Endometrial microvascular endothelial cells (primary cell): Measurements from ENCODE around the genes IL5RA, LRRN1 and SETMAR.

DNA sequence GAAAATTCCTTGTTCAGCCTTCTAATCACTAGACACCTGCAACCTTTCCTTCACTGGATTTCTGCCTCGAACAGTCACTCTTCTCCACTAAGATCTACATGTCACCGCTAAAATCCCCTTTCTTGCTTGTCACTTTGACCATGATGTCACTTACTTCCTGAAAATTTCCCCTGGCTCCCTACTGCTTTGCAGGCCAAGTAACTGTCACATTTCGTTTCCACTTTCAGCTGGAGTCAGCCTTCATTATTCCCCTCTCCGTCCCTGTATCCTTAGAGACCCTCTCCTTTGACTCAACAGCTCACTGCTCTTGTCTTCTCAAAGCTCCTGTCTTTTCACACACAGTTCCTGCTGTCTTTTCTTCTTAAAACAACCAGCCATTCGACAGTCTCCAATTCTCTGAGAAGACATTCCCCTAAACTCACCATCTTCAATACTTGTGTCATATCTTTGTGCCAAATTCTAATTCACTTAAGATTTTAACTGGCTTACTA, 15.9 kb downstream of the CHL1 start:
- RAMPAGE, long total RNA, result no peak

GRCh38 chr3:264562-265073, 68.1 kb downstream of the CHL1 start:
- RAMPAGE, long total RNA, result no peak

DNA sequence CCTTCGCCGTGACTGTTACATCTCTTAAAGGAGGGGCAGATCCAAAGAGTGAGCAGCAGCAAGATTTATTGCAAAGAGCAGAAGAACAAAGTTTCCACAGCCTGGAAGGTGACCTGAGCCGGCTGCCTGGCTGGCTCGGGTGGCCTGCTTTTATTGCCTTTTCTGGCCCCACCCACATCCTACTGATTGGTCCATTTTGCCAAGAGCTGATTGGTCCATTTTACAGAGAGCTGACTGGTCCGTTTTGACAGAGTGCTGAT, 338.9 kb downstream of the CHL1 start:
- RAMPAGE, long total RNA, result no peak

DNA sequence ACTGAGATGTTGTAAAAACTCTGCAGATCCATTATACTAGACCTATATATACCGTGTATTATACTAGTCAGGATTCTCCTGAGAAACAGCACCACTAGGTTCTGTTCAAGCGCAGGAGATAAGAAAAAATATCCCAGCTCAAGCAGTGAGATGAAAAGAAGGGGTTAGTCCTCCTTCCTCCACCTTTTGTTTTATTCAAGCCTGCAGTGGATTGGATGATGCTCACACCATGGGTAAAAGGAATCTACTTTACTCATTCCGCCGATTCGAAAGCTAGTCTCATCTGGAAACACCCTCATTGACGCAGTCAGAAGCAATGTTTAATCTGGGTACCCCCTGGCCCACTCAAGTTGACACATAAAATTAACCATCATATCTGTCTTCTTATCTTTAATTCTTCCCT, 340.3 kb downstream of the CHL1 start:
- RAMPAGE, long total RNA, result no peak

GRCh38 chr3:2847643-2848070, 262.5 kb downstream of the IL5RA start:
- RAMPAGE, long total RNA, result no peak

- RAMPAGE, long total RNA, result no peak
These were observed 239.5 kb downstream of the IL5RA start for GRCh38 chr3:2870542-2871107.

GRCh38 chr3:3109678-3110782, at the start of gene IL5RA:
IL5RA (minus strand) TSS chr3:3110374.
- RAMPAGE, long total RNA, result no peak

GRCh38 chr3:3162867-3163636, 16.4 kb downstream of the CRBN start:
- RAMPAGE, long total RNA, result no peak

DNA sequence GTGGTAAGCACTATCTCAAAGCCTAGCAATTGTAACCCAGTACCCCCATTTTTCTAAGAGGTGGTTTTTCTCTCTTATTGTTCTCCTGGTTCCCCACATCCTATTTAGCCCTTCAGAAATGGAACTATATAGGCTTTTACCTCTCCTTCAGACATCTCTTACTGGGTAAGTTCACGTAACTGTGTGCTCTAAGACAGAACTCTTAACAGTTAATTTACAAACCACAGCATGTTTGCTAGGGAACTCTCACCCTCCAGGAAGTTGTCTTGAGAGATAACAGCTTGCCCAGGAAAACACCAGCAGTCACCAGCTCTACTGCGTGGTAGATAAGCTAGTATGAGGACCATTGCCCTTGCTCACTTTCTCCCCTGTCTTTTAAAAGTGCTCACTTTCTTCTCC, 12.4 kb upstream of the CRBN start:
- RAMPAGE, long total RNA, result no peak

GRCh38 chr3:3799031-3799546, at the start of gene LRRN1:
LRRN1 (plus strand) TSS chr3:3799431.
- RAMPAGE, long total RNA, result no peak

- RAMPAGE, long total RNA, result start-site peak on the plus strand at chr3:4303323-4303407, 20 and 14 reads in 2 replicates
These were observed at the start of gene SETMAR for GRCh38 chr3:4302937-4304172. SETMAR (plus strand) TSS chr3:4303369.

- RAMPAGE, long total RNA, result no peak
These were observed 7.7 kb upstream of the SUMF1 start for GRCh38 chr3:4474576-4475394.

GRCh38 chr3:4494303-4495374, 1.5 kb downstream of the ITPR1 start:
- RAMPAGE, long total RNA, result no peak

DNA sequence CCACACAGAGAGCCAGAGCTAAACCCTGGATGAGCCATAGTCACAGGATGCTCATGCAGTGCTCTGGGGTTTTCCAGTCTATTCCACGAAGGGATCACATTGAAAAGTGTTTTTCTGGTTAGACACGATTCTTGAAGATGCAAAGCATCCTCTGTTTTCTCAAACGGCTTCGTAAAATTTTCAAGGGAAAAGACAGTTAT, 230.0 kb downstream of the ITPR1 start:
- RAMPAGE, long total RNA, result no peak

DNA sequence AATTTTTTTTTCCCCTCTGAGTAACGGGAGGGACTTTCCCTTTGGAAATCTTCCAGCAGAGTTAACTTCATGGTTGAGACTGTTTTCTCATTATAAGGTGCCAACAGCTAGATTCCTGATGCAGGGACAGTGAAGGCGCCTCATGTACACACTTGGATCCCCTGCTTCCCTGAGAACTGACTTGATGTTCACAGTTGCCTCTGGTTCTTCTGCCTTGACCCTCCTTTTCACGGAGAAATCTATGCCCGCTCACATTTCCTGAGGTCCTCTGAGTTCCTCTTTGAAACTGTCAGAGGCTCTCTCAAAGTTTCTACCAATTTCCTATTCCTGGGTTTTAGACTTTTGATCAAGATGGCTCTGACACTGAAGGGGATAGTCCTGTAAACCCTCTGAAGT, 227.5 kb upstream of the BHLHE40 start:
- RAMPAGE, long total RNA, result no peak

DNA sequence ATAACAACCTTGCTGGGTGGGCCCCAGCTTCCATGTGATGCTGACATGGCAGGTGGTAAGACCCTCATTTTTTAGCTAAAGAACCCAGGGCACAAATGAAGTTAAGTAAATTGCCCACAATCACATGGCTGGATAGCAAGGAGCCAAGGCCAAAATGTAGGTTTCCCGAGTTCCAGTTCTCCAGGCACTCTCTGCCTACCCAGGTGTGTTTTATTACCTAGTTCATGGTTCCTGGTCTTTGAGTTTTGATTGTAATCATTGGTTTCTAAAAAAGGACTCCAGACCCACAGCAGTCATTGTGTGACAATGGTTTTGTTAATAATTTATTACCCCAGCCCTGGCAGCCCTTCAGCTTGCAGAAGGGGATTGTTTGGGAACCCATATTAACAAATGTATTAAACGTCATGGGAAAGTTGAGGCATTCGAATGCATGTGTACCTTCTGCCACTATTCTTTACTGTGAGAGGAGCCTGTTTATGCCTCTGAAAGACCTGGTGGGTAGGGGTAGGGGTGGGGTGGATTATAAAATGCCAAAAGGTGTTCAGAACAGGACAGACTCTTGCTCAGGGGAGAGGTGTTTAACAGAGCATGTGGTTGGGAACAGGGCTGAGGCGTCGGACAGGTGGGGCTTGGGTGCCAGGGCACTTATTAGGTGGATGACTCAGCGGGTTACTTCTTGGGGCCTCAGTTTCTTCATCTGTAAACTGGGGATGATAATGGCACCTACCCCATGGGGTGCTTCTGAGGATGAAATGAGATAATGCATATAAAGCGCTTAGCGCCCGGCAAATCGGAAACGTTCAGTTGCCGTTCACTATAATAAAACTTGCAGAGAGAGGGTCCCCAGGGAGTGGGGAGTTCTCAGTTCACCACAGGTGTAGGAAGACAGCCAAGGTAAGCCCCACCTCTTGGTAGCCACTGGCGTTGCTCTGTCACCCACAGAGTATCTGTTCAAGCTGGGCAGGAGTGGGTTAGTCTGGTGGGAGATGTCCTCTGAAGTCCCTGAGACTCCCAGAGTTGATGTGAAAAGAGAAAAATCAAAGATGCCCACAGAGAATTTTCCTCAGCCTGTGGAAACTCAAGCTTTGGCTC, 221.9 kb upstream of the BHLHE40 start:
- RAMPAGE, long total RNA, result no peak

DNA sequence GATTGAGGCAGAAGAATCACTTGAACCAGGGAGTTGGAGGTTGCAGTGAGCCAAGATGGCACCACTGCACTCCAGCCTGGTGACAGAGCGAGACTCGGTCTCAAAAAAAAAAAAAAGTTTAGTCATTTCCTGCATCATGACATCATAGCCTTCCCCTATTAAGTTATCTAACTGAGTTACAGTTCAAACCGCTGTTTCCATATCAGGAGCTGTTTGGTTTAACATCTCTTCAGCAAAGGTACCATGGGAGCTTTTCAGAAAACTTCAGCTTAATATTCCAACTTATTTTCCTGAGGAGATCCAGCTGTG, 77.5 kb upstream of the BHLHE40 start:
- RAMPAGE, long total RNA, result no peak

DNA sequence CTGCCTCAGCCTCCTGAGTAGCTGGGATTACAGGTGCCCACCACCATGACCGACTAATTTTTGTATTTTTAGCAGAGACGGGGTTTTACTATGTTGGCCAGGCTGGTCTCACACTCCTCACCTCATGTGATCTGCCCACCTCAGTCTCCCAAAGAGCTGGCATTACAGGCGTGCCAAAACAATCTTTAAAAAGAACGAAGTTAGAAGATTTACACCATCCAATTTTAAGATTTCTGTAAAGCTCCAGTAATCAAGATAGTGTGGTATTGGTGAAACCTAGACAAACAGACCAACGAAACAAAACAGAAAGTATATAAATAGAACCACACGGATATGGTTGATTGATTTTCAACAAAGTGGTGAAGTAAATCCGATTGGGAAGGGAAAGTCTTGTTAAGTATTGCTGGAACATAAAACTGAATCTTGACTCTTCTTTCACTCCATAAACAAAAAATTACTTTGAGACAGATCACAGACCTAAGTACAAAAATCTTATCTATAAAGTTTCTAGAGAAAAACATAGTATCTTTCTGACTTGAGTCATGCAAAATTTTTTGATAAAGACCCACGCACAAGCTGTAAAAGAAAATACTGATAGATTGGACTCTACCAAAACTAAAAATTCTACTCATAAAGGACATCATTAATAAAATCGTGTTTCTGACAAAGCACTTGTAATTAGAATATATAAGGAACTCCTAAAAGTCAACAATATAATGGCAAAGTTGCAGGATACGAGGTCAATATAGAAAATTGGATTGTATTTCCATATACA, 6.0 kb upstream of the BHLHE40 start:
- RAMPAGE, long total RNA, result no peak

- RAMPAGE, long total RNA, result no peak
These were observed 27.5 kb downstream of the BHLHE40 start for GRCh38 chr3:5006591-5007185.

GRCh38 chr3:5016438-5016879, 37.2 kb downstream of the BHLHE40 start:
- RAMPAGE, long total RNA, result no peak